Hair follicle dermal papilla cell (primary cell): ENCODE measurements around the genes GNAI1 and SEMA3D.

GRCh38 chr7:79452536-79453361 lies 718 bp downstream of the MAGI2 start:
- CAGE, long polyA plus RNA, result no peak

GRCh38 chr7:80134206-80135308 lies at the start of gene GNAI1:
Gene GNAI1, plus strand, starts transcription at chr7:80134831.
- CAGE, long polyA plus RNA, result no peak

- CAGE, long polyA plus RNA, result no peak
Observed at GRCh38 chr7:80594134-80594825, 44.2 kb upstream of the CD36 start.

GRCh38 chr7:80641505-80641884 lies 3.1 kb downstream of the CD36 start:
- CAGE, long polyA plus RNA, result no peak

DNA sequence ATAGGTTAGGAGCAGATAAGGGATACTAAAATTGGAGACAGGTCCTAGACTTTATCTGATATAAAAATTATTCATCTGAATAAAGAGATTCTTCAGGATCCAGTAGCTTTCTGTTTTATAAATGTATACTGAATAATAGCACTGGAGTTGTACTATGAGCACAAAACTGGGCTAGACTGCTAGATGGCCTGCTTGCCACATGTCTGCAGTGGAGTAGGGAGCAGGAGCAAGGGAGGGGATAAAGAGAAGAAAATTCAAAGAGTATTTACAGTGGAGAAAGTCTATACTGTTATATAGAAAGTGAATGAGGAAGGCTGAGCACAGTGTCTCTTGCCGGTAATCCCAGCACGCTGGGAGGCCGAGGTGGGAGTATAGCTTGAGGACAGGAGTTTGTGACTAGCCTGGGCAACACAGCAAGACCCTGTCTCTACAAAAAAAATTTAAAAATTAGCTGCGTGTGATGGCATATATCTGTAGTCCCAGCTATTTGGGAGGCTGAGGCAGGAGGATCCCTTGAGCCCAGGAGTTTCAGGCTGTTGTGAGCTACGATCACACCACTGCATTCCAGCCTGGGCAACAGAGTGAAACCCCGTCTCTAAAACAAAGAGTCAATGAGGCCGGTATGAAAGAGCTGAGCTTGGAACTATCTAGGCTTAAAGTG lies 41.7 kb downstream of the CD36 start:
- CAGE, long polyA plus RNA, result no peak

DNA sequence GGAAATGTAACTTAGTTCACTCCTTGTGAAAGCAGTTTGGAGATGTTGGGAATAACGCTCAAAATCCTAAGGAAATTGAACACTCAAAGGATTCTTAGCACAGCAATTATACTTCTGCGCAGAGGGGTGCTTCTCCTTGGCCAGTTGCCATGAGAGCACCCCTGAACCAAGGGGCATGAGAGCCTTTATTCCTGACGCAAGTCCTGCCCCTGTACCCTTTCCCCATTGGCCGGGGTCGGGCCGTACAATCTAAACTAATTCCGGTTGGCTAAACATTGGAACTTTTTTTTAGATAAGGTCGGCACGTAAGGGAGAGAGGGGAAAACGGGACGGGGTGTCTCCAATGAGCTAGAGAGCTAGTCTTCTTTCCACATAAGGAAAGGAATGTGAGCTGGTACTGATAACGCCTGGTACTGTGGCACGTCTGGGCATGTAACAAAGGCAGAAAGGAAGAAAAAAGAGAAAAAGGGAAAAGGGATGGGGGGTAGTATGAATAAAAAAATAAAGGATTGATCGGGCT lies 96.8 kb downstream of the CD36 start:
- CAGE, long polyA plus RNA, result no peak

DNA sequence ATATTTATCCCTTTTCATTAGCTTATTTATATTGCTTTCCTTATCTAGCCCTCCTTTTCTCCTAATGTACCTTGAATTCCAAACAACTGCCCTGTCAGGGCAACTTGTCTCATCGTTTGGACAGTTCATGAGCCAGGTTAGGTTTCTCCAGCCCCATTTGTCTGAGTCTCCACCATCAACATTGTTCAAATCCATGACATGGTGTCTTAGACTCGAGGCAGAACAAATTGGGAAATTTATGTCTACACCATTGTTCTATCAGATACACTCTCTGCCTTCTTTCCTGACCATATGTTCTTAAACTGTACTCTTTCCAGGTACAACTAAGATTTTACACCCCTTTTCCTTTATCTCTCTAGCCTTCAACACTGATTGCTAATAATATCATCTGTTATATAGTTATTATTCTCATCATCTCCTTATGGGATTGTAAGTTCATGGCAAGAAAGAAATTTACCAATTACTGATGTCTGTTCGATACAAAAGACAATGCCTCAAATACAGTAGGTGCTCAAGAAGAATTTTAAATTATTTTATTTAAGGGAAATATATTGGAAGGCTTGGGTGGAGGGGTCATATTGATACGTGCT lies 25.6 kb downstream of the SEMA3C start:
- CAGE, long polyA plus RNA, result no peak

DNA sequence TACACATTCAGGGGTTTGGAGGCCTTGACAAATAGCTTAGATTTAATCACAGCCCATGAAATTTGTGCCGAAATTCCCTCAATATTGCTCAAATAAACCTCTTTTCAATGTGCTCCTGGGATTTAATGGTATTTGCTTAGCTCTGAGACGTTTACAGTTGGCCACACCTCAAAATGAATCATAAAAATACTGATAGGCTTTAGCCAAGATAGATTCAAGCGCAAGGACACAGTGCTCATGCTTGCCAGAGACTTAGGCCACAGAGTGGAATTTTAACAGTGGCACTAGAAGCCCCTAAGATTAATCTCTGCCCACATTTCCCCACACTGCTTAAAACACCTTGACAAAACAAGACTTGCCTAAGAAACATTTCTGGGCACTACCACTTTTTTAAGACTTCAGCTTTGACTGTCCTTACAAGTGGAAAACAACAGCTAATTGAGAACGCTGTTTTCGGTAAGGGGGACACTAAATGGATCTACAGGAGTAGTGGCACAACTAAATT lies 2.3 kb upstream of the SEMA3C start:
- CAGE, long polyA plus RNA, result no peak

GRCh38 chr7:81690212-81690842 lies 79.5 kb downstream of the HGF start:
- CAGE, long polyA plus RNA, result no peak

GRCh38 chr7:82507985-82508588 lies 64.5 kb upstream of the CACNA2D1 start:
- CAGE, long polyA plus RNA, result no peak

DNA sequence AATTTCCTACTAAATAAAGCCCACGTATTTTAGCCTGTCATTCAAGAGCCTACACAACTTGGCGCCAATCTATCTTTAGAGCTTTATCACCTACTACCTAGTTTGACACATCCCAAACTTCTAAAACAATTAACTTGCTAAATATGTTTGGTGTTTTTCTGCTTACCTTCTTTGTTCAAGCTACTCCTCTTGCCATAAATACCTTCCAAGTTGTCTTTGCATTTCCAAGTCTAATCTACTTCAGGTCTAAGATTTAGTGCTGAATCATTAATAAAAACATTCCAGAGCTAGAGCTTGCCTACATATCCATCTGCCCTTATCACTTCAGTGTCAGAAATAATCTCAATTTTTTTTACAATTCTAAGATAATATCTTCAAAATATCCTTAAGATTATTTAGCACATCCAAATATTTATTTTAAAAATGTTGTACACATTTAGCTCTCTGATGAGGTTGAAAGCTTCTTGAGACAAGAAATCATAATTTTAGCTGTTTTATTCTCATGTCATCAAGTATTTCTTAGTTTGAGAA lies 466.4 kb downstream of the SEMA3D start:
- CAGE, long polyA plus RNA, result no peak

DNA sequence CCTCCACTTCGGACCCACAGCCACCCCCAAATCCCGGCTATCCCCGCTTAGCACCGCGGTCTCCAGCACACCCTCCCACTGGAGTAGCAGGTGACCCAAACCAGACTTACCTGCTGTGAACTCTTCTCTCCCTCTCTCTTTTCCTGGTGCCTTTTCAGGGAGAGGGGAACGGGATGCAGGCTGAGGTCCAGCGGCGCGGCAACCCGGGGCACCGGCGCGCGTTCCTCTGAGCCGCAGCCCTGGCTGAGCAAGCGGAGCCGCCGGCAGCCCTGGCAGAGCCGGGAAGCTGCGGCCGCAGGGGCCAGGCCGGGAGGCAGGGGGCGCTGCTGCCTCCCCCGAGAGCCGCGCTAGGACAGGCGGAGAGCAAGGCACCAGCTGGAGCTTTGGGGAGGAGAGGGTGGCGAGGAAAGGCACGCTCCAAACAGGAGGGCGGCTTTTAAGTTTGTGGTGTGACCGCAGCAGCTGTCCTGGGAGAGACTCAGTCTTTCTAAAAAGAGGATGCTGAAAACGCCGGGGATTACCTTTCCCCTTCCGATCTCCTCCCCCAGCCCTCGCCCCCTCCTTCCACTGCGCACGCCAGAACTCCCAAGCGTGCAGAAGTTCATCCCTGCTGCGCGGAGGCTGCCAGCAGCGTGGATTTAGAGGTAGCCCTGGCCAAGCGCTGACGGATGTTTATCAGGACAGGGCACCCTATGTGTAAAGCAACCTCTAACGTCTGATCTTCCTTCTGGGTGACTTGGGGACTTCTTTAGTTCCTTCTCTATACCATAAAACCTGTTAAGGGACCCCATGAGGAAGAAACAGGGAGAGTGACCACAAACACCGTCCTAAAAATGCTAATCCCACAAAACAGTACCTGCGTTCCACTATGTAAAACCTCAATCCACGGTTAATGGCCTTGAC lies at the start of gene SEMA3D:
Gene SEMA3D (minus strand): TSS at position 489 of the 903 bp plus-strand sequence.
- CAGE, long polyA plus RNA, result no peak

GRCh38 chr7:87216485-87217661 lies 2.7 kb downstream of the TMEM243 start:
- CAGE, long polyA plus RNA, result no peak

DNA sequence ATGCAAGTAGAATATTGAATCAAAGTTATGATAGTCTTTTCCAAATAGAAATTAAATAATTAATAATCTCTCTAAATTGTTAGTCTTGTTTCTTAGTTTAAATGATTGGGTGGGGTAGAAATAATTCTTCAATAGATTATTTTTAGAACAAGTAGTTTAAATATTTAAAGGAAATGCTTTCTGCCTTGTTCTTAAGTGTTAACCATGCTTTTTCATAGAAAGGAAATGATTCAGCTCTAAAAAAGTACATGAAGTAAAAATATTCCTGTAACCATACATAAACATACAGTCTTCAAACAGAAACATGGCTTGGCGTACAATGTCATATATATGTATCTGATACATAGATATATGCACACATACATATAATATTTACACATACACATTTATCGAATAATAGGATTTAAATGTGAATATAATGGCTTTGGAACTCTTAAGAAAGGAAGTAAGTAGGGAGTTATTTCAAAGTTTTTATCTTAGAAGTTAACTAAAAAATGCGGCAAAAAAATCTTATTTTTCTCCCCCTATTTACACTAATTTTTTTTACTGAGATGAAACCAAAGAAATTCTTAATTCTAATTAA lies 84.4 kb downstream of the RUNDC3B start:
- CAGE, long polyA plus RNA, result no peak

DNA sequence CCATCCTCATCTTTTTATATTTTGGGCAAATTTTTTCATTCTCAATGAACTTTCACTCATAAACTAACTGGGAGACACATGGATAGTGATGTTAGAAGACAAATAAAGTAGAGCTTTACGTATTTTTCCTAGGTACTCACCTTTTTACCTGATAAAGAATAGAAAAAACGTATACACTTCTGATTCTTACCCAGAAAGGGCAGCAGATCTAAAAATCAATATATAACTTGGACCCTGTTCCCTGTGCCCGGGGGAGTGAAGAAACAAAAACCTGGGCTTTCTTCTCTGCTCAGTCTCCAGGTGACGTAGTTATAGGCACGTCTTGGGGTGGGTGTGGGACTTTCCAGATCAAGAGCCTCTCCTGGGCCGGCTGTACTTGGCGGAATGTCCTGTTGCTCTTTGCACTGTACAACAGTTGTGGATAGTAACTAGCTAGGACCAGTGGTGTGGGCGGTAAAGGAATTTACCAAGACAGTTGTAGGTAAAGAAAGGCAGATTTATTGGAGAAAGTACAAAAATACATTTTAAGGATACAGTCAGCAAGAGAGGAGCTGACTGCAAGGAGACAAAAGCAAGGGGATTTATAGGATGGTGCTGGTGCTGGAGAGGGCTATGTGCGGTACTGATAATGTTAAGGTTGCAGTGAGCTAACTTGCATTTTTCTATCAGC lies 40.4 kb upstream of the STEAP4 start:
- CAGE, long polyA plus RNA, result no peak

- CAGE, long polyA plus RNA, result no peak
Observed at GRCh38 chr7:90155990-90156826, 1.9 kb downstream of the STEAP1 start.

- CAGE, long polyA plus RNA, result no peak
Observed at GRCh38 chr7:90217421-90217857, 5.9 kb downstream of the STEAP2 start.

DNA sequence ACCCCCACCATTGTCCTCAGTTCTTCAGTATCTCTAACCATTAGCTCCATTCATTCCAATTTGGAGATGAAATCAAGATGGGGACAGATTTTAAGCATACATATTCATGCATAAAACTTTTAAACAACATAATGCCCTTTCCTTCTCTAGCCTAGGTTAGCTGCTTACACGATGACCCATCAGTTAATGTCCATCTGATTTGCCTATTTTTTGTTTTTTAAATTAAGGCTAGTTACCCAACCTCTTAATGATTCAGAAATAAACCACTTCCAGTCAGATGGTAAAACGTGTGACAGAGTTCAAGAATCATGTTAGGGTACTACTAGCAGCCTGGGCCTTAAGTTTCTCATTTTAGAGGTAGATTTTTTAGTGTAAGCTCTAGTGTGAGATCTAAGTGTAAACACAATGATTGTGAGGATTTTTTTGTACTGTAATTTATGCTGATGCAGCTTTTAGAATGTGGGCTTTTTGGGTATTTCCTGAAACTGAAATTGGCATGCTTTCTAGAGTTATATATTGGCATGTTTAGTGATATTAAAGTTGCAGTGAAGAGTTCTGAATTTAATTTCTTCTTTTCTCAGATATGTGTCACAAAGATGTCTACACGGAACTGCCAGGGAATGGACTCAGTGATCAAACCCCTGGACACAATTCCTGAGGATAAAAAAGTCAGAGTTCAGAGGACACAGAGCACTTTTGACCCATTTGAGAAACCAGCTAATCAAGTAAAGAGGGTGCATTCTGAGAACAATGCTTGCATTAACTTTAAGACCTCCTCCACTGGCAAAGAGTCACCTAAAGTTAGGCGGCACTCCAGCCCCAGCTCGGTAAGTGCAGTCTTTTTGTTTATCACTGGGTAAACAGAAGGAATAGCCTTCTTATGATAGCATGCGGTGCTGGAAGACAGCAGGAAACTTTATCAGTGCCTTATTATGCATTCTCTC lies 130.1 kb downstream of the CDK14 start:
- CAGE, long polyA plus RNA, result no peak

DNA sequence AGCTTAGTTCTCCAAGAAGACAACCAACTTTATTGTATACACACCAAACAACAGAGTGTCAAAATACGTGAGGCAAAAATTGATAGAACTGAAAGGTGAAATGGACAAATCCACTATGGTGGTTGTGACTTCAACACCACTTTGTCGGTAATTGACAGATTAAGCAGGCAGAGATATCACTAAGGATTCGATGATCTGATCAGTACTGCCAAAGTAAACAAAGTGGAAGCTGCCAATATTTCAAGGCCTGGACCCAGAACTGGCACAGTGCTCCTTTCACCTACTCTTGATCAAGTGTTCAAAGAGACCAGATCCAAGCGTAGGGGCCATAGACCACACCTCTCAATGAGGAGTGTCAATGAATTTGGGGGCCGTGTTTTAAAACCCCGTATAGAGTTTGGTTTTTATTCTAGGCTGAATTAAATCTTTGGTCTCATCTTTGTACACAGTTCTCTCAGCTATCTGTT lies 167.0 kb downstream of the CDK14 start:
- CAGE, long polyA plus RNA, result no peak

DNA sequence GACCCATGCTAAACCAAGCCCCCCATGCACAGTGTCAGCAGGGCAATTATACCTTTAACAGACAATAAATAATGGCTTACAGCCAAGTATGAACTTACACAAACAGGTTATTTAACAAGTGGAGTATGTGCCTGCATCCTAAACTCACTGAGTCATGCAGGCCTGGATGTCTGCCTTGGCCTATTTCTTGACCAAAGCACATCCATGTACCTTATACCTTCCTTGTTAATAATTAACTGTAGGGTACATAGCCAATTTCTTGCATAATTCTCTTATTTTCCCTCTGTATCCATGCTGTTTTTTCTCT lies 170.9 kb downstream of the CDK14 start:
- CAGE, long polyA plus RNA, result no peak